Hair follicle dermal papilla cell (primary cell): Measurements from ENCODE around the genes SENP6, PHIP, SH3BGRL2 and TENT5A.

GRCh38 chr6:73983292-73983707, 287.3 kb downstream of the CD109 start:
- CAGE, long polyA plus RNA: no peak

GRCh38 chr6:74806242-74806741, 399.6 kb downstream of the COL12A1 start:
- CAGE, long polyA plus RNA: no peak

DNA sequence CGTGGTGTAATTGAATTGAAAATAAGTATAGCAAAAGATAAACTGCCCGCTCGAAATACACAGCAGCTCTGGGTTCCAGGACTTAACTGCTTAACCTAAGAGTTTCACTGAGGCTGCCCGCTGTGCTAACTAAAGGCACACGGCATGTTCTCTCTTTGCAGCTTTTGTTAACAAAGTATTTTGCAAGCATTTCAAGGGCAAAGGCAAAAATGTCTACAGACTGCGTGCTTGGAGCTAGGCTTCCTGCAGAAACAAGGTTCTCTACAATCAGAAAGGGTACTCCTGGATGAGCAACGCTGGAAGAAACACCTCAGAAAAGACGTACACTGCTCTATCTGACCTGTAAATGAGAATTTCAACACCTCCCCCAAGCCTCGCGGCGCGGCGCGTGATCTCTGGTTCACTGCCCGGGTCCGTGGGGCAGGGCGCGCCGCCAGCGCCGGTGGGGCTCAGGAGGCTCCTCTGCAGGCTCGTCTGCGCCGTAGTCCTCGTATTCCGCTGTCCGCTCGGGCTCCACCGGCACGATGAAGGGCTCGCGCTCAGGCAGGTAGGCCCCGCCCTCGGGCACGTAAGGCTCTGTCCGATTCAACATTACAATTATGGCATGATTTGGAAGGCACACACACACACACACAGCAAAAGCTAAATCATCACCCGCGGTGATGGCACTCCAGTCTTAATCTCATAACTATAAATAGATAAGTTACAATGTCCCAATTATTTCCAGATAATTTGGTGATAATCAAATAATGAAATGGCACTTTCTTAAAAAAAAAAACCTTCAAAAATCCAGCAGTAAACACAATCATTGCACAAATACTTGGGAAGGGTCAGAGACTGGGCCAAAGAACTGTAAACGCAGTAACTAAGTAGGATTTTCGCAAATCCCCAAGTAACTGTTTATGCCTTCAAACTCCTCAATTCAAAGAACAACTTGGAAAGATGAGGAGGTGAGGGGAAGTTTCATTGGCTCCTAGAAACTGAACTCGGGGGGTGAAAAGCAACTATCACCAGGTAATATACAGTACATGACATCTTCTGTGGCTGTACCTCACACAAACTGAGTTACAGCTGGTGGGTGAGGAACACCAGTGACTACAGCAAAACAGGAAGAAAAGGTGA, 120.7 kb downstream of the COL12A1 start:
- CAGE, long polyA plus RNA: no peak

GRCh38 chr6:75143209-75143599, 62.6 kb downstream of the COL12A1 start:
- CAGE, long polyA plus RNA: no peak

DNA sequence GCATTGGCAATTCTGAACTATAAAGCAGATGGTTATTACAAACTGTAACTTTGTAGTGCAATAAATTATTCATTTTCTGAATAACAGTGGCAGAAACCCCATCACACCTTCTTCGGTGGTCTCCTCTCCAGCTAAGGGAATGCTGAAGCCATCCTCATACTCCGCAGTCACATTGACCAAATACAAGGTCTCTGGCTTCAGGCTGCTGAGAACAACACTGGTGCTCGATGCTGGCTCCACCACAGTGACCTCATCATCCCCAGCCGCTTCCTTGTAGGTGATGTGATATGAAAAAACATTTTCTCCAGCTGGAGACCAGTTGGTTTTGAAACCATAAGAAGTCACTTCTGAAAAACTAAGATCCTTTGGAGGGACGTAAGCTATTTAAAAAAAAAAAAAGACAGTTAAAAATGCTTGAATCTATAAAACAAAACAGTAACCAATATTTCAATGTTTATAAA, 25.0 kb downstream of the COL12A1 start:
- CAGE, long polyA plus RNA: no peak

- CAGE, long polyA plus RNA: no peak
Measured at GRCh38 chr6:75253562-75254634, 10.3 kb upstream of the COX7A2 start.

GRCh38 chr6:75431286-75431847, 62.2 kb downstream of the FILIP1 start:
- CAGE, long polyA plus RNA: no peak

- CAGE, long polyA plus RNA: no peak
Measured at GRCh38 chr6:75601504-75602220, at the start of gene SENP6. Gene SENP6, plus strand, starts transcription at chr6:75601880.

DNA sequence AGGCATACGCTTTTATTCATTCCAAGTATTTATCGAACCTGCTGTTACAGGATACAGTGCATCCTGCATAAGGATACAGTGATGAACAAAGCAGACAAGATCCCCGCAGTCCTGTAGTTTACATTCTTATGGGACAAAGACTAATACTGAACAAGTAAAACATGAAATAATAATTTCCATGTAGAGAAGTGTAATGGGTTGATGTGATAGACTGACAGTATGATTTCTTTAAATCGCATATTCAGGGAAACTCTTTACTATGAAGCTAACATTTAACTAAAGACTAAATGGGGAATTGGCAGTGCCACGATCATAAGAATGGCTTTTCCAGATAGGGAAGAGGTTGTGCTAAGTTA, 40.4 kb downstream of the SENP6 start:
- CAGE, long polyA plus RNA: no peak

DNA sequence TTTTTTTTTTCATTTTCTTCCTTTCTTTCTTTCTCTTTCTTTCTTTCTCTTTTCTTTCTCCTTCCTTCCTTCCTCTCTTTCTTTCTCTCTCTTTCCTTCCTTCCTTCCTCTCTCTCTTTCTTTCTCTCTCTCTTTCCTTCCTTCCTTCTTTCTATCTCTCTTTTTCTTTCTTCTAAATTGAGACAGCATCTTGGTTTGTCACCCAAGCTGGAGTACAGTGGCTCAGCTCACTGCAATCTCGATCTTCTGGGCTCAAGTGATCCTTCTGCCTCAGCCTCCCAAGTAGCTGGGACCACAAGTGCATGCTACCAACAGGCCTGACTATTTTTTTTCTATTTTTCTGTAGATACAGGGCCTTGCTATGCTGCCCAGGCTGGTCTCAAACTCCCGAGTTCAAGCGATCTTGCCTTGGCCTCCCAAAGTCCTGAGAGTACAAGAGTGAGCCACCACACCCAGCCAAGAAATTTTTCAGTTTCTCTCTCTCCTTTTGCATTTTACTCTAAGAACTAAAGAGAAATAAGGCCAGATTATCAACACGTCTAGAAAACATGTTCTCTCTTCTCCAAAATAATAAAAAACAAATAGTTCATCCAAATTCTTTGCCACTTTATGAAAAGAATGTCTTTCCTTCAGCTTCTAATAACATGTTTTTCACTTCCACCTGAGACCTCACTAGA, 204.4 kb downstream of the HTR1B start:
- CAGE, long polyA plus RNA: no peak

- CAGE, long polyA plus RNA: no peak
Measured at GRCh38 chr6:77461658-77462189, 1.6 kb downstream of the HTR1B start.

- CAGE, long polyA plus RNA: no peak
Measured at GRCh38 chr6:79077413-79078406, at the start of gene PHIP. Gene PHIP, minus strand, starts transcription at chr6:79078254.

DNA sequence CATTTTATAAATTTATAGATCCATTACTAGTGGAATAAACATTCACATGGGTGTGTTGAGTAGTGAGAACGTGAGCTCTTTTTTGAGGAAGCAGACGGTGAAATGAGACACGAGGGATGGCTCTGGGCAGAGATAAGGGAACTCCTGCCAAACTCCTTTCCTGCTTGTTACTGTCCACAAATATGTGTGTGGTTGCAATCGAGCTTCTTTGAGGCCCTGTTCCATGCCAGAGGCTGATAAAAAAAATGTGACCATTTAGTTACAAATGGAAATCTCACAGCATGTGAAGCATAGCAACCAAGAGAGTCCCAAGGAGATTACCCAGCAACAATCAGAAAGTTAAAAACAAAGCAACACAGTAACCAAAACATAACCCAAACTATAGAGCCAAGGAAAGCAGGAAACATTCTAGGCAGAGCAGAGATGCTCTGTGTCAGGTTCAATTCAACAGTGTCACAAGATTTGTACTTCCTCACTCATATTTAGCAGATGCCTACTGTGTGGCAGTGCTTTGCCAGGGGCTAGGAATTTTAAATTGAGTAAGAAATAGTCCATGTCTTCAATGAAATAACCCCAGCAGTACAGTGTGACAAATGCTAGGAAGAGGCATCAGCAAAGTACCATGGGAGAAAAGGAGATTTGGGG, 191.9 kb upstream of the PHIP start:
- CAGE, long polyA plus RNA: no peak

DNA sequence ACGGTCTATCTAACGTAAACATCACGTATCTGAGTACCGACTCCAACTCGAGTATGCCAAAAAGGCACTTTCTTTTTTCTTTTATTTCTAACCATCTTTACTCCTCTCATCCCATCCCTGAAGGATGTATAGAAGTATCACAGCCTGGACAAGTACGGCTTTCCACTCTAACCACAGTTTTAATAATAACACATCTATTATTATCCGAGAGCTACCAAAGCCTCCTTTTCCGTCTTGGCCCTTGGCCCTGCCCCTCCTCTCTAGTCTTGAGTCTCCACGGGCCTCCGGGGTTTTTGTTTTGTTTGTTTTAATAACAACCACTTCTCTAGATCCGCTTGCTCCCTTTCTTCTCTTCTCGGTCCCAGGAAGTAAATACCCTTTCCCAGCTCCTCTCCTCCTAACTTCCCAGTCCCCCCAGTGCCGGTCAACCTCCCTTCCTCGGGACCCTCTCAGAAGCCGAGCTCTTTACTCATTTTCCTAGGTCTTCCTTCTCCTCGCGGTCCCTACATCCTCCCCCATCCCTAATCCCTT, 666 bp downstream of the LCA5 start:
- CAGE, long polyA plus RNA: no peak

DNA sequence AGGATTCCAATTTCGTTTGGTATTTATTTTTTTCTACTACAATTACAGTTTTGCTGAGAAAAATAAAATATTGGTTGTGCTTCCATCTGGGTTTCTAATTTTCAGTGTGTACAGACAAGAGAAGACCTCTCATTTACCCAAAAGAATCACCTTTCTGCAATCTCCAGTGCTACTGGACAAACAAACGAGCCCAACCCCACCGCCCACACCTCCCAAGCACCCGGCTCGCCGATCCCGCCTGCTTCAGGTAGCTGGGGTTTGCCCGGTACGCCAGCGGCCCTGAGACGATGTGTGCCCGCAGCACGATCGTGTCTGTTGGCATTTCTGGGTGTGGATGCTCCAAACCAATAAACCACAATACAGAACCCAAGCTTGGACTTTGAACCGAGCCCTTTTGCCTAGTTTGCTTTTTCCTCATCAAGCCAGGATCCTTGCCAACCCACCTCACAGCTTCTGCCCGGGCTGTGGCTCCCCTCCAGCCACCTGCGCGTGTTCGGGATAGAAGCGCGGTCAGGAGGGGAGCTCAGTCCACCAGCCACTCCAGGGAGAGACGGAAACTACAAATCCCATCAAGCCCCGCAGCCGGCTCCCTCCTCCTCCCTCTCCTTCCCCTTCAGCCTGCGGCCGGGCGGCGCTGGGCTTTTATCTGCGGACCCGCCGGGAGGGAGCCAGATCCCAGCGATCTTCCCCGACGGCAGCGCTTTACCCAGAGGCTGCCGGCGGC, at the start of gene SH3BGRL2:
Gene SH3BGRL2, plus strand, starts transcription at position 671 of the 724 bp plus-strand sequence.
- CAGE, long polyA plus RNA: no peak

GRCh38 chr6:80394804-80395653, 288.6 kb downstream of the BCKDHB start:
- CAGE, long polyA plus RNA: no peak

DNA sequence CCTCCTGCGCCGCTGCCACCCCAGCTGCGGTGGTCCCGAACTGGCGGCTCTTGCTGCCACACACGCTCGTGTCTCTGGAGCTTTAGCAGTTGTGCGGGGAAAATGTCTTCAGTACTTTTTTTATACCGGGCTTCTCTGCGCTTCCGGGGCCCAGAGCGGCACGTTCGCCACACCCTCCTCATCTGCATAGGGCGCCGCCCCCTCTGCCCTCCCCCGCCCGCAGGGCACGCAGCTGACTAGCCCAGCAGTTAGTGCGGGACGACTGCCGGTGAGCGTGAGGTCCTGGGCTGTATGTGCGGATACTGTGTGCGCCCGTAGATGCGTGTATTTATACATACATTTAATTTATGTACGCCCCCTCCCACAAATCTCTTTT, at the start of gene TENT5A:
Gene TENT5A, minus strand, starts transcription at position 95 of the 376 bp plus-strand sequence.
- CAGE, long polyA plus RNA: no peak

GRCh38 chr6:81774424-81774923, 22.0 kb upstream of the TENT5A start:
- CAGE, long polyA plus RNA: no peak

DNA sequence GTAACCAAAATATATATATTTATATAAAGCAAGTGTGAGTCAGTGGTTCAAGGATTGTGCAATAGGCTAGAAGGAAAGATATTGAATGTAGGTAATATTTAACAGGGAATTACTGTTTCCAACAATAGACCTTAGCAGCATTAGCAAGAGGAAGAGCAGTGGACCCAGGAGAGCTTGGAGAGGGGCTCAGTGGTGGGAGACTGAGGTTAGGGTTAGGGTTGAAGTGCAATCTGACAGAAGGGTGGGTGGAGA, 181.3 kb upstream of the TENT5A start:
- CAGE, long polyA plus RNA: no peak

GRCh38 chr6:82015287-82016063, 232.1 kb downstream of the IBTK start:
- CAGE, long polyA plus RNA: no peak